ENCODE measurements around a stretch of chr16.

- PRO-cap = no peak
These were observed 164.3 kb upstream of the GSE1 start for GRCh38 chr16:85448297-85449667.

DNA sequence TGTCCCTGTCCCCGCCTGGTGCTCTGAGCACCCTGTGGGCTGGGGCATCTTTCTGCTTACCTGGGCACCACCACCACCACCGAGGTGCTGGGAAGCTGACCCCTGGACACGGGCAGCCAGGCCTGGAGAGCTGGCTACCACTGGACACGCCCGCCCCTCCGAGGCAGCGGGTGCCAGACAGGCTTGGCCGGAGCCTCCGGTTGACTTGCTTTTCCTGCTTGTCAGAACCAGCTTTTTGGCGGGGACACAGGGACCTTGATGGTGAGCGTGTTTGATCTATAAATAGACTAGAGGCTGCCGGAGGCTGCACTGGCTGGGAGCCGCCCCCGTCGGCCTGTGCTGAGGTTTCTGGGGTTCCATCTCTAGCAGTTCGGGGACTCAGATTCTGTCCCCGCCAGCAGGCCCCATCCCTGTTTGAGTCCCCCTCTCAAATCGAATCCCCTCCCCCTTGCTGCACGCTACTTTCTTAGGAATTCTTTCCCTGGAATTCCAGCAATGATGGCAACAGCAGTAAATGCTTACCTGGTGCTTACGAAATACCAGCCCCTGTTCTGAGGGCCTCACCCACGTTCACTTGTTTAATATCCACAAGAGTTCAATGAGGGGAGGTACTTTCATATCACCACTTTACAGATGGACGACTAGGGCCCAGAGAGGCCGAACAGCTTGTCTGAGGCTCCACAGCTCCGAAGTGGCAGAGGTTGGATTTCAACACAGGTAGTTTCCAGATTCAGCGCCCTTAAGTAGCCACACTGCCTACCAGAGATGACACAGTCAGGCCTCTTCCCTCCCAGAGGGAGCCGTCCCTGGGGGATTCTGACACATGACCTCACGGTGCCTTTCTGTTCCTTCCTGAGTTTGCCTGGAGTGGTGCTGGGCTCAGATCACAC, 120.9 kb upstream of the GSE1 start:
- PRO-cap = no peak

GRCh38 chr16:85524841-85525568, 88.1 kb upstream of the GSE1 start:
- PRO-cap = no peak

- PRO-cap = no peak
These were observed 55.6 kb upstream of the GSE1 start for GRCh38 chr16:85557448-85557915.

DNA sequence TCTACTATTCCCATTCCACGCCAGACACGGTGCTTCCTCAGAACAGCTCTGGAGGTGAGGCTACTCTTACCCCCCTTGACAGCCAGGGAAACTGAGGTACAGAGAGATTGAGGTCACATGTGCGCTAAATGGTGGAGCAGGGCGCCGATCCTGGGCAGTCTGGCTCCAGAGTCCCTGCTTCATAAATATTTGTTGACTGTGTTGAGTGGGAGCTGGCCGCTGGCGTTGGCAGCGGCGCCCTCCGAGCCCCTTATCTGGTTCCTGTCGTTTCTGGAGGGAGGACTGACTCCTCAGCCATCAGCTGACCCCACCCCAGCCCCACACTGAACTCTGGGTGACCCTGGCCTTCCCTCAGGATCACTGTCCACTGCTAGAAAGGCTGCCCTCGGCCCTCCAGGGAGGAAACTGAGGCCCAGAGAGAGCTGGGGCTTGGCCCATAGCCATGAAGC, 51.9 kb upstream of the GSE1 start:
- PRO-cap = no peak

DNA sequence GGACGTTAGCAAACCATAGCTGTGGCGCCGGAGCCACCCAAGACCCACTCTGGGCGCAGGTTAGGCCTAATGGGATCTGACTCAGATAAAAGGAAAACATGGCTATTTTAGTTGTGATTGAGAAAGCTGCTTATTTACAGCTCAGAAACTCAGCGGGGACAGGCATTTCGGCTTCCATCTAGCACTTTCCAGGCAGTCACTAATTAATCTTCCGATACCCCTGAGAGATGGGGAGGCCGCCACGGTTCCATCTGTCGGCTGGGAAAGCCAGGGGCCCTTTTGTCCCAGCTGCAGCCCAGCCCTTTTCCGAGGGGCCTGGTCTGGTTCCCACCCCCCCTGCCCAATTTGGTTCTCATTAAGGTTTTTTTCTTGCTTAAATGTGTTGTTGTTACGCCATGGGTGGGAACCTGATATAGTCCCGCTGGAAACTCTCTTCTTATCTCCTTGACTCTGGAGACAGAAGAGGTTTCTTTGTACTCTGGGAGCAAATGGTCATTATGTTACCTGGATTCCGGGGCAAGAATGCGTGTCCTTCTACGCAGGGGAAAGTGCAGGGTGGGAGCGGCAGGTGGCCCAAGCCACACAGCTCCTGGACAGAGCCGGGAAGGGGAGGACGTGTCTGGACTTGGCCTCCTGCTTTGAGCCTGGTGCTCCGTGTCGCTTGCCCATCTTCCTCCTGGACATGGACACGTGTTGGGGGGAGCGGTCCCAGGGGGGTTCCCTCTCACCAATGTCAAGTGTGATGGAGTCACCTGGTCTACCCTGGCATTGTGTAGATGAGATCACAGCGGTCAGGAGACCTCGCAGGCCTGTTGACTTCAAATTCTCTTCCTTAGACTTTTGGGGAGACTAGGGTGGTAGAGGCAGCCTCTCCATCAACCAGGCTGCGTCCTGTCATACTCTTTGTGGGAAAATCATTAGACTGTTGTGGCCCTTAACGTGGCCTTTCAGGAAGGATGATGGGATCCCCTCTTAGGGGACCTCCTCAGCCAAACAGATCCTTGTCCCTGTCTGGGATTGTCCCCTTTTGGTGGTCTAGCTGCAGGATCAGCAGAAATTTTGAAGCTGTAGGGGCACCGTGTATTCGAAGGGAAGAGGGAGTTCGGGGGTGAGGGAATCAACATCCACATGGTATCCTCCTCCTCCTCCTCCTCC, 50.7 kb upstream of the GSE1 start:
- PRO-cap = no peak

DNA sequence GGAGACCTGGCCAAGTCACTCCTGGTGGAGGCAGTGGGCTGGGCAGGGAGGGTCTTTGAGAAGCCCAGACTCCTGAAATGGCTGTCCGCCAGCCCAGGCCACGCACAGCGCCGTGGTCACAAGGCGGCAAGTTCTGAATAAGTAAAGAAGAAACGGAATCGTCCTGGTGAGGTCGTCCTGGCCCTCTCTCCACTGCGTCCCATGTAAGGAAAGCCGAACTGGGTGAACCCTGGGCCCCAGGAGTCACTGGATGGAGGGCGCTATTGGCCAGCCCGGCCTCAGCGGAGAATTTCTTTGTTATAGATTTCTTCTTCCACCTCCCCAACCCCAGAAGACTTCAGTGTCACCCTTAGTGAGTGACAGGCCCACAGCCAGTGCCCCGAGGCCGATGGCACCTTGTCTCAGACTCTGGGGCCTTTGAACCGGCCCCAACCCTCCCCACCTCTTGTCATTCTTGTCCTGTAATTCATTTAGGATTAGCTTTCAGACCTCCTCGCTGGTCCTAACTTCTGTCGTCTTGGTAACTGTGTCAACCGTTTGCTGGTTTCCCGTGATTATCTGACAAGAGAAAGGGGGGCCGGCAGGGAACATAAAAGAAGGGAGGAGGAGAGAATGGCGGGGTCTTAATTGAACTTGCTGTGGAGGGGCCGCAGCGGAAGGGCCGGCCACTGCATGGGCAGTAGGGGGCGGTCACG, 46.7 kb upstream of the GSE1 start:
- PRO-cap = no peak

- PRO-cap = bidirectional peak, plus-strand start at chr16:85570072, minus-strand start at chr16:85569738
These were observed 43.5 kb upstream of the GSE1 start for GRCh38 chr16:85569384-85570324.

DNA sequence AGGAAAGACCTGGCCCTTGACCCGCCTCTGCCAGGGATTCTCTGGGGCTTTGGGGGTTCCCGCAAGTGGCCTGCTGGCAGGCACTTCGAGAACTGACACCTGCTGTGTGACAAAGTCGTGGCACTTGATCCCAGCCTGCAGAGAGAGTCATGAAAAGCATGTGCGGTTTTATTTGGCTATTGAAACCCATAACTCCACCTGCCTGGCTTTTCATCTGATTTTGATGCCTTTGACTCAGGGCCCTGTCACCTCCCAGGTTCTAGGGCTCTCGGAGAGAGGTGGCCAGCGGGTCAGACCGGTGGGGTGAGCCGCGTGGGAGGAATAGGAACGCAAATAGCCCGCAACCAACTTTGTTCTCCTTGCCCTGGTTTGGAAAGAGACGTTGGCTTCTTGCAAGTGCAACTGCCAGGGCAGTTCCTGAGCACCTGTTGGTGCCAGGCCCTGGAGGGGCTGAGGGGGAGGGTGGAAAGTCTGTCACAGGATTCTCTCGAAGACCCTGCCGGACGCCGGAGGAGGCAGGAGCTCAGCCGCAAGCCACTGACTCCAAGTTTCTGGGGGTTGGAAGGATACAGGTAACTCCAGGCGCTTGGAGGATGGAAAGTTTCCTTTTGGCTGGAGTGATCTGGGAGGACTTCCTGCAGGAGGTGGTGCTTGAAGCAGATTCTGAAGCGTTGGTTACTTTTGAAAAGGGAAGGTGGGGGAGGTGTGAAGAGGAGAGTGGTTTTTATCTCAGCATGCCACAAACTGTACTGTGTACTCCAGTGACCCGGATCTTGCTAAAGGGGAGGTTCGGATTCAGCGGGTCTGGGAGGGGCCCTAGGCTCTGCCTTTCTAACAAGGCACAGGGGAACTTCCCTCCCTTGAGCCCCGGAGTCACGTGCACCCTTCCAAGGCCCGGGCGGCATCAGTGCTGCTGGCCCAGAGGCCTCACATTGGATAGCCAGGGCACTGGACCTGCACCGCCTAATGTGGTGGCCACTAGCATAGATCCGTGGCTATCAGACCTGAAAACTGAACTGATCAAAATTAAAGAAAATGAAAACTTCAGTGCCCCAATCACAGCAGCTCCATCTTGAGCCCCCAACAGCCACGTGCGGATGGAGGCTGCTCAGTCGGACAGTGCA, 42.4 kb upstream of the GSE1 start:
- PRO-cap = no peak

DNA sequence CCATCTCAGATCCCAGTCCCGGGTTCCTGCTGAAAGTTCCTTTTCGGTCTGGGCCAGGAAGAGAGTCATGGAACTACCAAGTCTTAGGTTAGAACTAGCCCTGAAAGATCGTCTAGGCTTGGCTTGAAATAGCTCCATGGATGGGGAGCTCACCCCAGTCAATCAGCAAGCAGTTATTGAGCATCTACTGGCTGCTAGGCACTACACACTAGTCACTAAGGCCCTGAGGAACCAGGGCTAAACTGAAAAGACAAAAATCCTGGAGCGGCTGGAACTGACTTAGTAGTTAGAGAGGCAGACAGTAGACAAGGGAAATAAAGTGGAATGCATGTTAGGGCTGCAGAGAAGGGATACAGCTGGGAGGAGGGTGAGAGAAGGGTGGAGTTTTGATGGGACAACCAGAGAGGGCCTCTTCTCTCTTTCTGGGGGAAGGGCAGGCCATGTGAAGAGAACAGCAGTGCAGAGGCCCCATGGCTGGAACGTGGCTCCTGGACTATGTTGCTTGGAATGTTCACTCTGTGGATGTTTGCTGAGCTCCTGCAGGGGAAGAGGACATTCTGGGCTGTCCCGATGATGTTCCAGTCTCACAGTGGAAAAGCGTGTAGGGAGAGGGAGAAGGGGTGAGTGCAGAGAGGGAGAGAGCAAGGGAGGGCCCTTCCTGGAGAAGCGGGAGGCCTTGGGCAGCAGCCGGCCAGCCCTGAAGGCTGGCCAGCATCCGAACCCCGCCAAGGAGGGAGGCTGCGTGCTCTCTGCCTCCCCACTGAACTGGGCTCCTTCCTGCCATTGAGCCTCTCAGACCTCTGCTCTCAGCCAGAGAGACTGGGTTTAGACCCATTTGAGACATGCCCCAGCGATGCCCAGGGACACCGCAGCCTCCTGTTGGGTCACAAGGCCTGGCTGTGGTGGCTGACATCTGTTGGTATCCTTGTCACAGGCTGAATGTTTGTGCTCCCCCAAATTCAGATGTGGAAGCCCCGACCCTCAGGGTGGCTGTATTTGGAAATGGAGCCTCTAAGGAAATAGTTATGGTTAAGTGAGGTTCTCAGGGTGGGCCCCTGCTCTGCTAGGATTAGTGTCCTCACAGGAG, 33.1 kb upstream of the GSE1 start:
- PRO-cap = bidirectional peak, plus-strand start at position 447 of the sequence, minus-strand start at position 301 of the sequence; bidirectional peak, plus-strand start at position 717 of the sequence, minus-strand start at position 491 of the sequence

GRCh38 chr16:85589598-85590032, 23.5 kb upstream of the GSE1 start:
- PRO-cap = no peak

GRCh38 chr16:85601386-85602364, 11.4 kb upstream of the GSE1 start:
- PRO-cap = no peak

- PRO-cap = bidirectional peak, plus-strand start at chr16:85607508, minus-strand start at chr16:85607367
These were observed 5.6 kb upstream of the GSE1 start for GRCh38 chr16:85607195-85608256.

DNA sequence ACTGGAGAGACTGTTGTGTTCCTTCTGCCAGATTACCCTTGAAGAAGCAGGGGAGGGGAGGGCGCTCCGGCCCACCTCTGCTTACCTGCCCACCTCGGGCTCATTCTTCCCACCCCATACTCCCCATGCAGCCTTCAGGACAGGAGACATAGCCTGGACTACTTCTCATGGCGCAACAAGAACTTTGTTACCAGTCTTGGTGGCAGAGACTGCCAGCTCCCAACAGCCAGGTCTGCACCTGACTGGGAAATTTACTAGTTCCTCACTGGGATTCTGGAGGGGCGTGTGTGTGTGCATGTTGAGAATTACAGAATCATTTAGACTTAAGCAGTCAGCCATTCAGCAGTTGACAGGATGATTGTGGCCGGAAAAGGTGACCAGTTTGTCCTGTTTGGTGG, 8.6 kb downstream of the GSE1 start:
- PRO-cap = no peak

- PRO-cap = no peak
These were observed 9.1 kb downstream of the GSE1 start for GRCh38 chr16:85622161-85622760.

DNA sequence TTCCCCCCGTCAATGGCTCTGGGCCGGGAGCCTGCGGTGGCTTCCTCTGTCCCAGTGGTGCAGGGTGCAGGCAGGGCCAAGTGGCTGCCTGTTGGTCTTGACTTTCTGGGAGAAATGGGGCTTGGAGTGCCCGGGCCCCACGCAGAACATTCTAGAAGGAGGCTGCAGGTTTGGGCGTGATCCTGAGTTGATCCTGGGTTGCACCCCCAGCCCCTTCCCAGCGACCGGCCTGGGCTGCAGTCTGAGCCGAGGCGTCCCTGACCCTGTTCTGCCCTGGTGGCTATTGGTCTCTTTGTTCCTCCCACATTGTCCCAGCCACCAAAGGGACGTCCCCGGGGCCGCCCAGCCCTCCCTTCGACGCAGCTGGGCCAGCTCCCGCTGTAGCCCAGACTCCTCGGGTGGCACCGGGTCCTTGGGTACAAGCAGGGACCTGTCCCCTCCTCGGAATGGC, 25.8 kb downstream of the GSE1 start:
- PRO-cap = no peak

- PRO-cap = no peak
These were observed 22.8 kb downstream of the GINS2 start for GRCh38 chr16:85665760-85666495.

GRCh38 chr16:85677442-85678301, 11.1 kb downstream of the GINS2 start:
- PRO-cap = no peak

DNA sequence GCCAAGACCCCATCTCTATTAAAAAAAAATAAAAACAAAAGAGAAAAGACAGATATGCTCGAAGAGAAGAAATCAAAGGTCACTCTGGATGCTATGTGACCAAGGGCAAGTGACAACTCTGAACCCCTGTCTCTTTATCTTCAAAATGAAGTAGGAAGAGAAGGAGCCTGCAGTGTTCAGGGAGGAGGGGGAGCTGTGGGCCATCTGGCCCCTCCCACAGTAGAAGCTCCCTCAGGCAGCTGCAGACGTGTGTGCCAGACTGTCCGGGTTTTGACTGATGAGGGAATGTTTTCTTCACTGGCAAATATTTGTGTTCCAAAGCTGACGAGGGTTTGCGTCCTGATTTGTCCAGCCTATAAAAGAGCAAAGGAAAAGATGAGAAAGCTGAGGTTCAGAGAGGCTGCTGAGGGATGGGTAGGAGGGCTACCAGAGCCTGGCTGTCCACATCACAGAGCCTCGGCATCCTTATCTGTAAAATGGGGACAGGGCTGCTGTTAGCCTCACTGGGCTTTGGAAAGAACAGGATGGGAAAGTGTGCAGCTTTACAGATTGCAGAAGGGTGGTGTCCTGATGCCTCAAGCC, 1.8 kb upstream of the GINS2 start:
- PRO-cap = no peak

GRCh38 chr16:85888622-85889344, 10.2 kb upstream of the IRF8 start:
- PRO-cap = no peak